Retinal pigment epithelial cell (primary cell): ENCODE measurements around the gene PRKACB.

DNA sequence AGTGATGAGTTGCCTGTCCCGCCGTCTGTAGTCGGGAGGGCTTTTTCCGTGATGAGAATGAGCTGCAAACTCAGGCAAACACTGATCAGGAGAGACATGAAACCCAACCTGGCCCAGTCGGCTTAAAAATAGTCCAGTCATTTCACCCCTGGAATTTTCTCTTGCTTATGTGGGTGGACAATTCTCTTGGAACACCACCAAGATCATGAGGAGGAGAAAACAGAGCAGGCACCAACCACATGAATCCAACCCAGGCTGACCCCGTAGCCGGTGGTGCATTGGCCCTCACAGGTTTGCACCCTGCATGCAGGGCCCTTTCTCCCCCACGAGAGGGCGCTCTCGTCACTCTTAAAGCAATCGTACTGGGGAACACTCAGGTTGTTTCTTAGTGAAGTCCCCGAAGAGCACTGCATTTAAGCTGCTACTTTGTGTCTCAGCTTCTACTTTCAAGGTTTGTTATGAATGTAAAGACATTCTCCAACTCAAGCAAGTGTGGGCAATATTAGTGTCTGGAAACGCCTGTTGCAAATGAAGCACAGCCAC, 79.5 kb downstream of the ST6GALNAC3 start:
- RRBS: no CpG with 5 or more reads among the region's 13 CpGs

DNA sequence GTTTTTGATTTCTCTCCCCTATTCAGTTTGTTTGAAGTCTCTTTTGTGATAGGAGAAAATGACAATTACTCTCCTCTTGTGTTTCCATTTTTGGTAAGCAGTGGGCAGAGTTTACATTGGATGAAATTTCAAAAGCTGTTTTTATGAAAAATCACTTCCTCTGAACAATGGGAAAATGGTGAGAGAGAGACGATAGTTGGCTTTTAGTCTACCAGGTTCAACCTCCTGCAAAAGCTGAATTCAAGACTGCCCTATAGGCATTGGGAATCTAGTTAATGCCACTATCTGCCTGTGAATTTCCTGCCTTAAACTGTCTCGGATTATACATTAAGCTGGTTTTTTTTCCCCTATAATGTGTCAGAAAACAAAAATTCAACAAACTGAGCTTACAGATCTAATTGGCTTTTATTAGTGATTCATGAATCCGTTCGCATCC, 179.8 kb downstream of the ST6GALNAC3 start:
- RRBS: no CpG with 5 or more reads among the region's 4 CpGs

DNA sequence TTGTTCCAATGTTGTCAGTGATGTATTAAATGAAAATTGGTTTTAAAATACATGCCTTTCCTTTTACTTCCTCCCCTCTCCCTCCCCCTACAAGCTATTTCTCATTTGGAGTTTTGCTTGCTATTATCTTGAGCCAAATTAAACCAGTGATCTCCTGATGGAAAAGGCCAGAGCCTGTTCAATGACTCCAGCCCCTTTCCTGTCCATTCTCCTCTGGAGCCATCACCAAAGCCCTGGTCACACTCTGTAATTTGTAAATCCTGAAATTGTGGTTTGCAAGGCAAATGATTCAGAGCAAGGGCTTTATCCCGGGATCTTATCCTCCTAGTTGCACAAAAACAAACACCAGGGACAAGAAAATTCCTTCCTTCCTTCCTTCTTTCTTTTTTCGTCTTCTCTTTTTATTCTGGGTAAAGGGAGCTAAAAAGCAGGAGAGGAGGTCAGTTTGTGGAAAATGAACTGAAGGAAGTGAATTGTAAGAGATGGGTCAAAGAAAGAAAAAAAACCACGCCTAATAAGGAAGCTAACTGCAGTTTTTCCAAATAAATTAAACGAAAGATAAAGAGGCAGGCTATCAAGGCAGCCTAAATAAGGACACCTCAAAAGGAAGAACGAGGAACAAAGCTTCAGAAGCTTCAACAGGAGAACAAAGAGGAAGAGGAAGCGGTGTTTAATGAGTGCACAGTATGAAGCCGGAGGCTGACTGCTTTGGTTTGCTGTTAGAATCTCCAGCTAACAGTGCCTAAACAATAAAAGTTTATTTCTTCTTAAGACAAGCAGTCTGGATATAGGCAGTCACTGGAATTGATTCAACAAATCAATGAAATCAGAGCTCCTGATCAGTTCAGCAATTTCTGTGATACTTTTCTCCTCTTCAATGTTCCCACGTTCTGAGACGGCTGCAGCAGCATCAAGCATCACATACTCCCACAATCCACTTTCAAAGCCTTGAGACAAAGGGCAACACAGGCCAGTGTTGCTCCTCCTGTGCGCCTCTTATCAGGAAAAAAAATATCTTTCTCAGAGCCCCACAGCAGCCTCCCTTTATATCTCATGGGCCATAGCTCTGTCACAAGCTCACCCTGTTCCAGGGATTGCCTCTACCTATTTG, 365.9 kb upstream of the ST6GALNAC5 start:
- RRBS: no CpG with 5 or more reads among the region's 10 CpGs

DNA sequence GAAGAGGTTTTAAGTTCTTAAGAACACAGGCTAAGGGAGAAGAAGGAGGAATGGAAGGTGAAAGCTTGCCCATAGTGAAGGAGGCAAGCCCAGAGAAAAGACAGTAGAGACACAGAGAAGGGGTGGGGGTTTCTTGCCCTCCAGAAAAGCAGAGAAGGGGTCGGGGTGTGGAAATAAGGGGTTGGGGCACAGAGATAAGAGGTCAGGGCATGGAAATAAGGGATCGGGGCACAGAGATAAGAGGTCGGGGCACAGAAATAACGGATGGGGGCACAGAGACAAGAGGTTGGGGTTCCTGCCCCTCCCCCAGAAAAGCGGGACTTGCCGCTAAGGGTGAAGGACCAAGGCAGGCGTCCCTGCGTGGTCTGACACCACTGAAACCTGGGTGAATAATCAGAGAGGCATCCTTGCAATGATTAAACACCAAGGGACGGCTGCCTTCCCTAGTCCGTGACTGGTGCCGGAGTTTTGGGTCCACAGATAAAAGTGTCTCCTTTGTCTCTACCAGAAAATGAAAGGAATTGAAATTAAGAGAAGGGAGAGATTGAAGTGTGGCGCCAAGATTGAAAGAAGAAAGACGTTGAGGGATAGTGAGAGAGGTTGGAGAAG, 32.0 kb downstream of the ST6GALNAC5 start:
- RRBS: no CpG with 5 or more reads among the region's 13 CpGs

DNA sequence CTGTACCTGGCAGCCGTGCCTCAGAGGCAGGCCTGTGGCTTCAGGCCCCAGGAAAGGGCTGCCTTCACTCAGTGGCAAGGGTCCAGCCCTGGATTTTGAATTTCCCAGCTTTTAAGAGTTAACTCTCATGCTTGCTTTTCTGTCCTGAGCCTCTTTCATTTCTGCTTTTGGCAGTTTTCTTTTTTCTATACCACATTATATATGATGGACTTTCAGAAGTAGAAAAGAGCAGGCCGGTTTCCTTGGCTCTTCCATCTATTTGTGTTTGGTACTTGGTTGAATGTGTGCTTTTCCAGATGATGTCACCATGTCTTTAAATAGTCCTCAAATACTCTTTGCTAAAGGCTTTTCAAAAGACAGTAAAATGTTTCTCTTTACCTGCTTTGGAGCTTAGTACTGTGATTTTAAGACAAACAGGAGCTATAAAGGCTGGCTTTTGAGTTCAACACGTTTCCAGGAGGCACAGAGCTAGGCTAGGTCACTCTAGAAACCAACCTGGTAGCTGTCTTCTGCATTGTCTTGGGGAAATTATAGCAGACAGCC, 186.7 kb downstream of the AK5 start:
- RRBS: no CpG with 5 or more reads among the region's 3 CpGs

GRCh38 chr1:77895719-77895978, 7.2 kb downstream of the NEXN start:
- RRBS: no CpG with 5 or more reads among the region's 2 CpGs

GRCh38 chr1:77948056-77948913, 30.6 kb downstream of the FUBP1 start:
- RRBS: no CpG with 5 or more reads among the region's 2 CpGs

GRCh38 chr1:77978023-77978982, 569 bp downstream of the FUBP1 start:
- RRBS: 2% methylated on average over 6 of the region's 39 CpGs

GRCh38 chr1:78070525-78071041, 24.8 kb downstream of the GIPC2 start:
- RRBS: no CpG with 5 or more reads among the region's 2 CpGs

DNA sequence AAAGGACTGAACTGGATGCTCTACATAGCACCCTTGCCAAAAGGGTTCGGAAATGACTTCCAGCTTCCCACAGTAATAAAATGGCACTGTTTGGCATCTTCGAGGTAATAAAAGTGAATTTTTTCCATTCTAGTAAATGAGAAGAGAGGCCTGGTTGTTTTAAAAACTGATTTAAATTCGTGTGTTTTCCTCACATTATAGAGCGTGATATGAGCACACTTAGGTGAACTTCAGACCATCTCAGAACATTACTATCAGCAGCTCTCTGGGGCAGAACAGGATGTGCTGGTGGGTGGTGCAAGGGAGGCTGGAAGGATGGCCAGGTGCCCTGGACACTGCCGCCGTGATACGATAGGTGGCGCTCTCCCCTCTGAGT, 386.5 kb upstream of the ADGRL2 start:
- RRBS: no CpG with 5 or more reads among the region's 8 CpGs

DNA sequence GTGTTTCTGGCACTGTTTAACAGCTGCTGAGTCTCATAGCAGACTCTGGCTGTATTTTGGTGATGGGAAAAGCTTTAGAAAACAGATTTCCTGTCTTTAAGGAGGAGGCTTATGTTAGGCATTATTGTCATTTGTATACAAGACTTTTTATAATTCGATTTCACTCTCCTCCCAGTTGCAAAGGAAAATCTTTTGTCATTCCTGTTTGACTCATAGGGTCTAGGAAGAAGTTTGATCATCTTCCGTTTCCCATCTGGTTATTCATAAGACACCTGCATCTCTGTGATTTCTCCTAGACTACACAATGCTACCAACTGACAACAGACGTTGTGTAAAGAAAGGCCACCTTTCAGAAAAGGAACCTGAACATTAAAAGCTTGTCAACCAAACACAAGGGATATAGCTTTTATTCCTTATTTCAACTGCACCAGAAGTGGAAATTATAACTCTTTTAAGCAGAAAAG, 386.0 kb upstream of the ADGRL2 start:
- RRBS: no CpG with 5 or more reads among the region's 3 CpGs

DNA sequence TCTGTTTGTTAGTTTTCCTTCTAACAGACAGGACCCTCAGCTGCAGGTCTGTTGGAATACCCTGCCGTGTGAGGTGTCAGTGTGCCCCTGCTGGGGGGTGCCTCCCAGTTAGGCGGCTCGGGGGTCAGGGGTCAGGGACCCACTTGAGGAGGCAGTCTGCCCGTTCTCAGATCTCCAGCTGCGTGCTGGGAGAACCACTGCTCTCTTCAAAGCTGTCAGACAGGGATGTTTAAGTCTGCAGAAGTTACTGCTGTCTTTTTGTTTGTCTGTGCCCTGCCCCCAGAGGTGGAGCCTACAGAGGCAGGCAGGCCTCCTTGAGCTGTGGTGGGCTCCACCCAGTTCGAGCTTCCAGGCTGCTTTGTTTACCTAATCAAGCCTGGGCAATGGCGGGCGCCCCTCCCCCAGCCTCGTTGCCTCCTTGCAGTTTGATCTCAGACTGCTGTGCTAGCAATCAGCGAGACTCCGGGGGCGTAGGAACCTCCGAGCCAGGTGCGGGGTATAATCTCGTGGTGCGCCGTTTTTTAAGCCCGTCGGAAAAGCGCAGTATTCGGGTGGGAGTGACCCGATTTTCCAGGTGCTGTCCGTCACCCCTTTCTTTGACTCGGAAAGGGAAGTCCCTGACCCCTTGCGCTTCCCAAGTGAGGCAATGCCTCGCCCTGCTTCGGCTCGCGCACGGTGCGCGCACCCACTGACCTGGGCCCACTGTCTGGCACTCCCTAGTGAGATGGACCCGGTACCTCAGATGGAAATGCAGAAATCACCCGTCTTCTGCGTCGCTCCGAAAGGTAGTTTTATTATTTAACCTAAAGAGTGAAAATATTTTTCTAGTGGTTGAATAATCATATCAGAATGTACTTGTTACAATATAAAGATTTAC, 335.6 kb downstream of the ADGRL2 start:
- RRBS: no CpG with 5 or more reads among the region's 37 CpGs

DNA sequence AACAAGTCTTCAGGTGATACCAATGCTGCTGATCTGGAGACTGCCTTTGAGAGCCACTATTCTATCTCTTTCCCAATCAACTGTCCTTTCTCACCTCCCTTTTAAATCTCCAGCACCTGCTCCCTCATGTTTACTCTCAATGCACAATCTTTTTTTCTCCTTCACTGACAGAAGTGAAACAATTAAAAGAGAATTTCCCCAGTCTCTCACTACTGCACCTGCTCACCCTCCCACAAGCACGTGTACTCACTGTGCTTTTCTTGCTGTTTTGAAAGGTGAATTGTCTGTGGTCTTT, 519.2 kb downstream of the TTLL7 start:
- RRBS: no CpG with 5 or more reads among the region's 1 CpG

- RRBS: no CpG with 5 or more reads among the region's 23 CpGs
Measured at GRCh38 chr1:83999315-83999689, 370 bp upstream of the TTLL7 start.

DNA sequence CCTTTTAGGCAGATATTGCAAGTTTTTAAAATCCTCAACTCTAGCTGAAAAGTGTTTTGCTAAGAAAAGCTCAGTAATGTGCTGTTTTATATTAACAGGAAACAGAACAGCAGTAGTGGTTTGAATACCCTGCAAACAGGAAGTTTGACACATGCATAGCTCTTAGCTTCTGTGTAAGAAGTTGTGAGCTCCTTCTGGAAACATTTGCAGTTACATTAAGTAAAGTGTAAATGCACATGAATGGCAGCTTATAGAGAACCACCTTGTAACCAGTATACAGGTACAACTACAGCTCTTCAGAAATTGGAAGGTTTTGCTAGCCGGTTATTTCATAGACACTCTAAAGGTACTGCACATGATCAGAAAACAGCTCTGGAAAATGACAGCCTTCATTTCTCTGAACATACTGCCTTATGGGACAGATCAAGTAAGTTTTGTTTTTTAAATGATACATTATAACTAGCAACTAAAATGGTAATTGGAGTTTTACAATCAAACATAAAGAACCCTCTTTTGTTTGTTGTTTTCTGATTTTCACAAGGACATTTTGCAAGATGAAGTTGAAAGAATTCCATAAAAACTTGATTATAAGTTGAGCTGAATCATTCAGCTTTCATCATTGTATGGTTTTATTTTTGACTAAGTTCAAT, at the start of gene PRKACB:
PRKACB (plus strand) TSS at position 150 of the 650 bp plus-strand sequence.
- RRBS: no CpG with 5 or more reads among the region's 1 CpG

DNA sequence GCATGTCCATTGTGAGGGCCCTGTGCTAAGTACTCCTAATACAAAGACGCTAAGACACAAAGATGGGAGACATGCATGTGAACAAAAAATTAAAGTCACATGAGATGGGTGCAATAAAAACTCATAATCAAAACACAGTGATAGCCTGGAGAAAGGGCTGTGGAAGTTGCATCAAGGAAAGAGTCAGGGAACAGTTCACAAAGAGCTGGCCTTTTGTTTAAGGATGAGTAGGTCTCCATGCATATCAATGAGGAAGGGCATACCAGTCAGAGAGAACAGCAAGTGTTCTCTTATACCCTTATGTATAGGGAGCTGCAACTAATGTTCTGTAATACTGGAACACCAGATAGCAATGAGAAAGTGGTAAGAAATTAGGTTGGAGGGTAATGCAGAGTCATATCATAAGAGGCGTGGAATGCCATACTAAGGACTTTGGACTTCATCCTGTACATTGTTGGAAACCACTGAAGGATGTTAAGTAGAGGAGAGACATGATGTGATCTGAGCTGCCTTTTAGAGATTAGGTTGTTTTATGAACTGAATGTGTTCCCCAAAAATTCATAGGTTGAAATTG, 46.8 kb upstream of the SAMD13 start:
- RRBS: no CpG with 5 or more reads among the region's 2 CpGs

DNA sequence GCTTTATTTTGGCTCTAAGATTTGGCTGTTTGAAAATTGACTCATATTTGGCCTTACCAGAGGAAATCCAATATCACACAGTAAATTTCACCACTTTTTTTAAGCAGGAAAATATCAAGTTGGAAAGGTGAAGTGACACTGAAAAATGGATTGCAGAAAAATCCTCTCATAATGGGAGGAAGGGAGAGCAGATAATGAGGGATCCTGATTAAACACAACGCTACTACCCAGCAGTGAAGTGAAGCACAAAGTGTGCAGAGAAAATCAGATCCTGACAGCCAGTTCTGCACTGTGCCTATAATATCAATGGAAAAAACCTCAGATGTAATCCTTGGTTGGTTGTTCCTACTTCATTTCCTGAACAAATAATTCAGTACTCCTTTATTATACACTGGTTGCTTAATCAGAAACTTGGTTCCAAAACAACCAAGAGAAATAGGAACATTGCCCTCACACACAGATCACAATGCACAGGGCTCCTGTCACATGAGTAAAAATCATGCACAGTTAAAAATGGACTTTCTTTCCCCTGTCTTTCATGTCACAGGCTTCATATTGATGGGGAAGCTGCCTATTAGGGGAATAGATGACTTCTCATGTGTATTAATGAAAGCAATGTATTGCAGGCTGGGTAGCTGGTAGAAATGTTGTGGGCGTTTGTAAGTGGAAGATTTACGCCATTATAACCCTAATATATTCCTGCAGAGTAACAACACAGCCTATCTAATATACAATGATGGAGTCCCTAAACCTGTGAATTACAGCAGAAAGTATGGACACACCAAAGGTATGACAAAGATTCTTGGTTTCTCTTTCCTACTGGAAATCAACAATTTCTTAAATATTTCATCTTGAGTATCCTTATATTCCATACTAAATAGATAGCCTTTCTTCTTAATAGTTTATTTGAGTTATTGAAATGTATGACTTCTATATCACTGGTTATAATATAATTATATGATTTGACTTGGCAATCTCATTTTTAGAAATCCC, 9.7 kb downstream of the DNASE2B start:
- RRBS: no CpG with 5 or more reads among the region's 3 CpGs

DNA sequence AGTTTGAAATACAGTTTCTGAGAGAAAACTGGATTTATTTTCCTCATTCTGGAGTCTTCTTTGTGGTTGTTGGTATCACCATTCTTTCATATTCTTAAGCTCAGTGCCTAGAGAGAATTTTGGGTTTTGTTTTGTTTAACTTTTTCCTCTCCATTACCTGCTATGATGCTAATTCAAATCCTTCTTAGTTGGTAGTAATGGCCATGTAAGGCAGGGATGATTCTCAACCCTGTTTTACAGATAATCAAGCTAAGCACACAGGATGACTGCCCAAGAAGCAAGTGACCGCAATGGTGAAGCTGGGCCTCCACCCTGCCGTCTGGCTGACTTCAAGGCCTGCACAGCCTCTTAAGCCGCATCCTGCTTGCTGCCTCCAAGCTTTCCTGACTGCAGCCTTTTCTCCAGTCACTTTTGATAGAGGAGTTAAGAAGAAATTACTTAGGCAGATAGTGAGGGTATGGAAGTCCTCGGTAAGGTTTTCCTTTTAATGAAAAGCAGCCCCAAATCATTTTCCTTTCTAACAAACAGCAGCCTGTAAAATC, 8.5 kb upstream of the CTBS start:
- RRBS: no CpG with 5 or more reads among the region's 4 CpGs

GRCh38 chr1:84688425-84689078, 1.7 kb downstream of the SSX2IP start:
- RRBS: no CpG with 5 or more reads among the region's 9 CpGs

DNA sequence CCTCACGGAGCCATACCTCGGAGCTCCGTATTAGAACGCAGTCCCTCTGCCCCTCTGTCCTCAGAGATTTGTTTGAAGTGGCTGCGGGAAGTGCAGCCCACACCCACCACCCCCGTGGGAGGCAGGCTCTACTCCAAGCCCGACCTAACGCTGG, 338 bp upstream of the LPAR3 start:
- RRBS: no CpG with 5 or more reads among the region's 8 CpGs